NALM6 (cell line): ENCODE measurements around a stretch of chr5.

GRCh38 chr5:39422271-39422643 is 2.5 kb downstream of the DAB2 start:
- PRO-cap, result no peak

GRCh38 chr5:39525705-39526130 is 100.9 kb upstream of the DAB2 start:
- PRO-cap, result no peak

GRCh38 chr5:40418054-40418378 is 261.7 kb upstream of the PTGER4 start:
- PRO-cap, result no peak

GRCh38 chr5:40615365-40616167 is 64.1 kb upstream of the PTGER4 start:
- PRO-cap, result no peak

DNA sequence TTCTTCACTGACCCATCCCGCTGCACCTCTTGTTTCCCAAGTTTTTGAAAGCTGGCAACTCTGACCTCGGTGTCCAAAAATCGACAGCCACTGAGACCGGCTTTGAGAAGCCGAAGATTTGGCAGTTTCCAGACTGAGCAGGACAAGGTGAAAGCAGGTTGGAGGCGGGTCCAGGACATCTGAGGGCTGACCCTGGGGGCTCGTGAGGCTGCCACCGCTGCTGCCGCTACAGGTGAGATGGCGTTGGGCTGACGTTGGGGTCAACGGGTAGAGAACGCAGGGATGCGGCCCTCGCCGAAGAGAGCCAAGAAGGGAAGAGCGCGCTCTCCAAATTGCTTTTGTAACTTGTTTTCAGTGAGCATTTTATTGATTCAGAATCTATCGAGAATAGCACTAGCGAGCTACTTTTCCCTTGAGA is 541 bp downstream of the PTGER4 start:
- PRO-cap, result no peak

- PRO-cap, result no peak
These were observed 4.8 kb downstream of the PTGER4 start for GRCh38 chr5:40684419-40685042.

DNA sequence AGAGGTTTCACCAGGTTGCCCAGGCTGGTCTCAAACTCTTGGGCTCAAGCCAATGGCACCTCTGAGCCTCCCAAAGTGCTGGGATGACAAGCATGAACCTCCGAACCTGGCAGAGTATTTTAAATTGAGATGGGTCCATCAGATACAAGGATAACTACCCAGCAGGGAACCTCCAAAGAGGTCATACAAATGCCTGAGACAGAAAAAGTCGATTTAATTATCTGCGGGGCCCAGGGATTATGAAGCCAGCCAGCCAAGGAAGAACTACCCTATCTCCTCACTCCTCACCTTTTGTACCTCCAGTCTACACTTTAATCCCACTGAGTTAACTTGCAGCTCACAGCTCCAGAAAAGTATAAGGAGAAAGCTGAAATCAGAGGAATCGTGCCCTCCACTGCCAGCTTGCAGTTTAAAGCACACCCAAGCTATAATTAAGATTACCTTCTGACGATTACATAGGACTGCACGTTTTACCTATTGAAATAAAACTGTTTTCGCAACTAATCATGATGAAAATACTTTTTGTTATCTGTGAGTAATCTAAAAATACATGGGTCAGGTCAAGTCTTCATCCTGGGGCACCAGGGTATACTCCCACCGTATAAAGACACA is 7.9 kb downstream of the RPL37 start:
- PRO-cap, result no peak

DNA sequence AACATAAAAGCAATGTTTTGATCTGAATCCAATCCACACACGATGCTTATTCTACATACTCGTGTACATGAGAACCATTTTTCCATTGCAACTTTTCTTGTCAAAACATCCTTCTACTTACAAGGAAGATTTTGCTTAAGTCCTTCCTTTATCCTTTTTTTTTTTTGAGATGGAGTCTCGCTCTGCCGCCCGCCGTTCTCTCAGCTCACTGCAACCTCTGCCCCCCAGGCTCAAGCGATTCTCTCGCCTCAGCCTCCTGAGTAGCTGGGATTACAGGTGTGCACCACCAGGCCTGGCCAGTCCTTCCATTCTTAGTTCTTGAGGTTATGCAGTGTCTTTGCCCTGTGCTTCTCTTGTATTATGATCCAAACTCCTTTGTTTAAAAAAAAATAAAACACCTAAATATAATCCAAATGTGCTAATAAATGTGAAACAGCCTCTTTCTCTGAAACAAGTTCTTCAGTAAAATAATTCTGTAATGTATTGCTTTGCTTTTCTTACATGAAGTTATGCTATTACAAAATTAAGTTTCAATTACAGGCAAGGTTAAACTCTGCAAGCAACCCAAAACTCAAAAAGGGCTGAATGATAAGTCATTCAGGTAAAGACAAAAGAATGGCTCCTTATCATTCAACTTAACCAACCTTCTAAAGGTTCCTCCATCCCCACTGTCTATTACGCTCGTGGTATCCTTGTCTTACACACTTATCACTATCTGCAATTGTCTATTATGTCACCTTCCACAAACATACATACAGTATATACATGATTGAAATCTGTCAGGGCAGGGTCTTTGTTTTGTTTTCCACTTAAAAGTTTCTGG is 7.2 kb downstream of the RPL37 start:
- PRO-cap, result no peak

GRCh38 chr5:41211431-41211881 is 1.9 kb downstream of the C6 start:
- PRO-cap, result no peak

- PRO-cap, result no peak
These were observed 47.9 kb upstream of the C6 start for GRCh38 chr5:41261178-41261701.

DNA sequence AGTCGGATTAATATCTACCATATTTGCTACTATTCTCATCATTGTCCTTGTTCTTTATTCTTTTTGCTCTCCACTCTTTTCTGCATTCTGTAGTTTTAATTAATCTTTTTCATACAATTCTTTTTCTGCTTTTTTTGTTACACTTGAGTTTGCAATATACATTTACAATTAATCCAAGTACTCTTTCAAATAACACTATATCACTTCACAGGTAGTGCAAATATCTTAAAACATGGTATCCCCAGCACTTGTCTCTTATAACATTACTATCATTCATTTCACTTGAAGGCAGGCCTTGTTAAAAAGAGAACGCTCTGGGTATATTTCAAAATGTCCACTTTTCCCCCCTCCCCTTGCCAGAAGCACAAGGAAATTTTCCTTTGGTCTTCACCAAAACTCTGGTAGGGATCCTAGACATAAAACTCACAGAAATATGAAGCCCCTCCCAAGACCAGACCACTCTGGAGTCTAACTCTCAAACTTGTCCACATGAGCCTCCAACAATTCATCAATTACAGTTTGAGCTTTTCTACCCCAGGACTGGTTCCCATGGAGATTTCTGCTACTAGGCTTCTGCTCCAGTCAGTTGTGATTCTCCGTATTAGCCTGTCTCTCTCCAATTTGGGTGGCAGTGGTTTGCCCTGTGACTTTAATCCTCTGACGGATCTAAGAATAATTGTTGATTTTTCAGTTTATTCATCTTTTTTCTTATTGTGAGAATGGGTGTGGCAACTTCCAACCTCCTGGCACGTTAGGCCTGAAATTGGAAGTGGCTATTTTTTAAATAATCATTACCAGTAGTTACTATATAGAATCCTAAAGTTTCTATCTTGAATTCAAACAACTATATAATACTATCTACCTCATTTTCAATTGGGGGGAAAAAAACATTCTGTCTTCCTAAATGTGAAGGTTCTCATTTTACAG is 47.0 kb downstream of the OXCT1 start:
- PRO-cap, result no peak

DNA sequence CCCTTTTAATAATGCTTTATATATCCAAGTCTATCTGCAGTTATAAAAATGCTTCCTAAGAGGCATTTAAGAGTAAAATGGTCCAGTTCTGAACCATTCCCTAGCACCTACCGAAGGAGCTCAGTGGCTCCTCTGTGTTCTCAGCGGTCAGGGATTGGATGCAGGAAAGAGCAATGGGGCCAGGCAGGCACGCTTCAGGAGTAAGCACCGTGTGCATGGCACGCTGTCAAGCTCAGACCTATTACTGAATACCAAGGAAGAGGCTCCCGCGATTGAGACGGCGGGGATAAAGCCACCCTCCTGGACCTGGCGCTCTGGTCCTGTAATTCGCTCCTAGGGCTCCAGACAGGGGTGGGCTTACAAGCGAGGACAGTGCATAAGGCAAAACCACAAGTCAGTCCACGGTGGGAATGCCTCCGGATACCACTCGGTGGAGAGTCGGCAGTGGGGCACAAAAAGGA is 1.1 kb downstream of the OXCT1 start:
- PRO-cap, result no peak

- PRO-cap, result no peak
These were observed 4.4 kb downstream of the RIMOC1 start for GRCh38 chr5:41908544-41908859.

DNA sequence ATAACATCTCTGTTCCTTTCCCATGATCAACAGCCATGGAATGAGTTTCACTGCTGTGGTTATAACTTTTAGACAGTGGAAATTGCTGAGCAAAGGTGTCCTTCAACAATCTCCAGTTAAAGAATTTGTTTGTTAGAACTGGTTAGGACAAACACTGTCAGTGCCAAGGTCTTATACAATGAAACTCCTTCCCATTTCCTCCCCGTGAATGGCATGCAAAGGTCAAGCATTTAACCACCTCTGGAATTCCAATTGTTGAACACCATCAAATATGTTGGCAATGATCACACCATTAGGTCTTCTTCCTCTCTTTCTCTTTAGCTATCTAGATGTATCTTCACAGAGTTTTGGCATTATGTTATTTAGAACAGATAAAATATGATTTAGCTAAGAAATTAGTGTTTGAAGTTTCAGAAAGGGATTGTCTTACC is 45.7 kb upstream of the GHR start:
- PRO-cap, result no peak

- PRO-cap, result no peak
These were observed 9.1 kb downstream of the GHR start for GRCh38 chr5:42432353-42432761.

DNA sequence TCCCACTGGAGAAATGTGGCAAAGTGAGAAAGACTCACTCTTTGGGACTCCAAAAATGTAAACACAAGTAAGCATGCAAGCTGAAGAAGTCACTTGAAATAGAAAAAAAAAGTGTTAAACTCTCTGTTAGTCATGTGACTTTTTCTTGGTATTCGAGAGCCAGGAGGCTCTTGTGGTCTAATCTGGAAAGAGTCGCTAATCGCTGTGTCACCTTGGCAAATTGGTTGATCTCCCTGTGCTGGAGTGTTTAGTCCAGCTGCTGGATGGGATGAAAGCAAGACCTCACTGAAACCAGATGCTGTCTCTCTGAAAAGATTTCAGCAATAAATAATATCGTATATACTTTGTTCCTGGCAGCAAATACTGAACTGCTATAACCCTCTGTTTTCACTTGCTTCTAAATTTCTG is 95.5 kb downstream of the GHR start:
- PRO-cap, result no peak

DNA sequence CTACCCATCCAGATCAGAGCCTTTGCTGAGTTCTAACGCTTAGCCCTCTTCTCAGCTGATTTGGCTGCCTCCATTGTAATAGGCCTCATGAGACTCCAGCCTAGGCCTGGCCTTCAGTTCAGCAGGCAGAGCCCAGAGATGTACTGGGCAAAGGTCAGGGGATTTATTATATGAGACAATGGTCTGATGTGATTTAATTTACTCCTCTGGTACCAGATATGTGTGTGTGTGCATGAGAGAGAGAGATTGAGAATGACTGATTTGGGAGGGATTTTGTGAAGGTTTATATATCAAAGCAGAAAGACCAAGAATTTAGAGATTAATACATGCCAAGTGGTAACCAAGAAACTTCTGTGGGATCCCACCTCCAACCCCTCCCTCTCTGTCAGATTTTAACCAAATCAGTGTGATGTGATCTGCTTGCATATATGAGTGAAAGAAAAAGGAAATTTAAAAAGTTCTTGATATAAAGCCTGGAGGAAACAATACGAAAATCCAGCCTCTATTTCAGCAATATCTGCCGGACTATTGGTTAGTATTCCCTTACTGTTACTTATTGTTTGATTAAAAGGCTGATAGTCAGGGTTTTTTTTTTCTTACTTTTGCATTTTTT is 124.9 kb downstream of the GHR start:
- PRO-cap, result no peak

DNA sequence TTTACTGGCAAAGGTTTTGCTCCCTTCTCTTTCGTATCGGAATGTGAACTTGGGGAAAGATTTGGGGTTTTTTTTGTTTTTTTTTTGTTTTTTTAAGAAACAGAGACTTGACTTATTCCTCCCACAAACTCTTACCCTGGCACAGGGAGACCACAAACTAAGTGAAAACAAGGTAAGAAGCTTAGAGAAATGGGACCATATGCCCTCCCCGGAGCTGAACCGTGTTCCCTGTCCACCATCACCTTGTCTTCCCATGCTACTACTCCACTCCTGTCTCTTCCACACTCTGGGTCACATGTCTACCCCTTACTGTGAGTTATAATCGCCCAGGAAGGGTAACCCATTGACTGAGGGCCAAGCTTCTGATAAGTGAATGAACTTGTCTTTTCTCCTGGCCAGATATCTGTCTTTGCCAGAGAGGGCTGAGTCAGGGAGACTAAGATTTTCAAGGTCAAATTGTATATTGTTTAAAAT is 164.4 kb downstream of the GHR start:
- PRO-cap, result no peak

GRCh38 chr5:42598196-42598799 is 158.3 kb upstream of the CCDC152 start:
- PRO-cap, result no peak

DNA sequence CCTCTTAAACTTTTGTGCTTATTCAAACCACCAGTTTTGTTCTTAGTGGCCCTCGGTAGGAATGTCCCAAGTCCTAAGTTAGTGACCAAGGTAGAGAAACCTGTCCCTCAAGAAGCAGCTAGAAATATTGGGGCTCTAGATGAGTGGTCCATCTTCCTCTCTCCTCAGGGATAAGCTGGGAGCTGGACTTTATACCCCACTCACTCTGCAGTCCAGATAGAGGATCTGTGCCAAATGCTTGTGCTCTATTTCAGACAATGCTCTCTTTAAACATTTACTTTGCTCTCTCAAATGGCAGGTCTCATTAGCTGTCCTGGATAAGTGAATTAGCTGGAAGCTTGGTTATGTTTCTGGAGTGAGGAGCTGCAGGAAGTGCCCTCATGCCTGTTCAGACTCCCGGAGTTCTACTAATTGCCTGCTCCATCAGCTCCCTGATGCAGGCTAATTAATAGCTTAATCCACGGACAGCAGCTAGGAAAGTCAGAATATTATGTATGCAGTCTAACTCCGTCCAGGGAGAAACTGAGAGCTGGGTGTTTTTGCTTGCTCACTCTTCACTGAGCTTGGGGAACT is 151.1 kb upstream of the CCDC152 start:
- PRO-cap, result no peak